M059J (cell line): Measurements from ENCODE around the genes FSHR, PSME4 and TSPYL6.

DNA sequence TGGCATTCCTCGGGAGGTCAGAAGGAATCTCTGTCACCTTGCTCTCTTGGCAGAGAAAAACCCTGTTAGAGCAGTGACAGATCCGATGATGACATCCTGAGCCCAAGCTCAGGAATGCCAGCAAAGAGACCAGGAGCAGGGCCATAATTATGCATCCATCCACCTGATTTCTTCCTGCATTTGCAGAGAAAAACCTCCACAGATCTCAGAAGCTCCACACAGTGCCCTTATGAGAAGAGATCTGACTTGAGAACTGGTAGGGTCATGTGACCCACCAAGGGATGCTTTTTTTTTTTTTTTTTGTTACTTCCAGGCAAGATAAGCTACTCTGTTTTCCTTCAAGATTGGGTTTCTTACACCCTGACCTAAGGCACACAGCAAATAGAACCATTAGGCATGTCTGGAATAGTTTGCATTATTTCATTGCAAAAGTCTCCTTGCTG, at the start of gene FSHR:
TSS of gene FSHR (minus strand) at position 243 of the 443 bp plus-strand sequence.
- RAMPAGE, long total RNA: no peak

GRCh38 chr2:49973795-49974380, 819.6 kb upstream of the FSHR start:
- RAMPAGE, long total RNA: no peak

DNA sequence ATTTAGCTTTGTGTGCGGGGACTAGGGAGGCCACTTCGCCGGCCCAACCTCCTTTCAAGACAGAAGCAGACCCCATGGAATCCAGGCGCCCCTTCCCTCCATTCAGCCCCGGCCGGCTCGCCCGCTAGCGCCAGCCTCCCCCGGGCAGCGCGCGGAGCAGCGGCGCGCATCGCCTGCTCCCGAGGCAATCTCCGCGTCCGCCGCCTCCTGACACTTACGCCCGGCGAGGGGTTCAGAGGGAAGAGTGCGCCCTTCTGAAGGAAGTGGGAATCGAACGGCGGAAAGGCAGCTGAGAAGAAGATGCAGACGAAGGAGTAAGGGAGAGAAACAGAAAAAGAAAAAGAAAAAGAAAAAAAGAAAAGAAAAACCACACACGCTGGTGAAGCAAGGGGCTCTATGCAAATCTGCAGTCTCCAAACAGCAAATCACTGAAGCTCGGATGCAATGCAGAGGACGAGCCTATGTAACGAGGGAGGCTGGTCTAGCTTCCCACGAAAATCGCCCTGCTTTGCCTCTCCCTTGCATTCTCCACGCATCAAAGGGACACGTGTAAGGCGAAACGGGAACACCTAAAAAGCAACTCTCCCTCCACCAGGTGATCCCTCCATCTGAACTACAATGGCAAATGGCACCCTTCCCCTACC, 684.4 kb downstream of the NRXN1 start:
- RAMPAGE, long total RNA: no peak

DNA sequence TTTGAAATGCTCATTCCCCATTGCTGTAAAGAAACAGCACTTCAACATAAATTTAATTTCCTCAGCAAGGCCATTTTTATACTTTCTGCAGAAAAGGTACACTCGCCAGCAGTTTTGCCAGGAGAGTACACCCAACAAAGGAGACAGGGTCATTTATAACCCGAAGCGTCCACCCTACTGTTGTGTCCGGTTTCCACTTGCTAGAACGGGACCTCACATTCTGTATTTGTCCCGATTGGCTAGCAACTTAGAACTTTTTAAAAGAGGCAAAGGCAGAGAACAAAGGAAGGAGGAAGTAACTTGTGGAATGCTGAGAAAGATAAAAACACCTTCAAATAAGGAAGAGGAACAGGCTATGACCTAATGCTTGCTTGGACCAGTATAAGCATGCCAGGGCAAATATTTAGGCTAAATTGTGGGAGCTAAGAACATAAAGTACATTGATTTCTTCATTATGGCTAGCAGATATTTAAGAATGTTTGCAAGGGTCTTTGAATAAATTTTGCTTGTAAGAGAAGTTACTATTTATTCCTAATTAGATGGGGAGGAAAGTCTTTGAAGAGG, 9.0 kb downstream of the PSME4 start:
- RAMPAGE, long total RNA: no peak

DNA sequence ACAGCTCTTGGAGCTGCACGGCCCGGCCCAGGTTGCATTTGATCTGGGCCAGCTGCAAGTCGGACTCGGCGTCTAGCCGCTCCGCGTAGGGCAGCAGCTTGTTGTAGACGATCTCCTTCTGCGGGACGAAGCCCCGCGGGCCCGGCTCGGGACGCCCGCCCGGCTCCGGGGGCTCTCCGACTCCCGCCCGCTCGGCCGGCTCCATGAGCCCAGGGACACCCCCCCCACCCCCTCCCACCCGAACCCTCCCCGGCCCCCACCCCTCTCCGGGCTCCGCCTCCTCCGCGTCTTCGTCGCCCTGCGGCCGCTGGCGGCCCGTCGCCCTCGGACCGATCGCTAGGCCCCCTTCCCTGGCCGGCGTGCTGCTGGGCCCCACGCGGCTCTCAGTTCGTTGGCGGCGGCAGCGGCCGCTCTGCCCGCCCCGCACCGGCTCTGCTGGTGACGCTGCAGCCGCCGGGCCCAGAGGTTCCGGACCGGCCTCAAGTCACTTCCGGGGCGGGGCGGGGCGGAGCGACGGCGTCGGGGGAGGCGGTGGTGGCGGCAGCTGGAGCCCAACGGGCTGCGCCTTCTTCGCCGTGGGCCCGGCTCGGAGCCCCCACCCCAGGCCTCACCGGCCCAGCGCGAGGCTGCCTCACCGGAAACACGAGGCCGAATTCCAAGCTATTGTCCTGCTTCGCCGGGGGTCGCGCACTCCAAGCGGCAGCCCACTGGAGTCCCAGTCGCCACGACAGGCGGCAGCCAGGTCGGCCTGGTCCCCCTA, at the start of gene PSME4:
TSS of gene PSME4 (minus strand) at position 414 of the 760 bp plus-strand sequence.
- RAMPAGE, long total RNA: no peak

- RAMPAGE, long total RNA: no peak
Observed at GRCh38 chr2:54000603-54000984, 29.7 kb downstream of the ACYP2 start.

- RAMPAGE, long total RNA: no peak
Observed at GRCh38 chr2:54099827-54100133, 128.9 kb downstream of the ACYP2 start.

- RAMPAGE, long total RNA: no peak
Observed at GRCh38 chr2:54256016-54256386, at the start of gene TSPYL6. Gene TSPYL6 (minus strand): TSS chr2:54256229.

- RAMPAGE, long total RNA: no peak
Observed at GRCh38 chr2:54313077-54313649, 17.5 kb upstream of the C2orf73 start.

GRCh38 chr2:54359929-54360571, 29.4 kb downstream of the C2orf73 start:
- RAMPAGE, long total RNA: no peak

DNA sequence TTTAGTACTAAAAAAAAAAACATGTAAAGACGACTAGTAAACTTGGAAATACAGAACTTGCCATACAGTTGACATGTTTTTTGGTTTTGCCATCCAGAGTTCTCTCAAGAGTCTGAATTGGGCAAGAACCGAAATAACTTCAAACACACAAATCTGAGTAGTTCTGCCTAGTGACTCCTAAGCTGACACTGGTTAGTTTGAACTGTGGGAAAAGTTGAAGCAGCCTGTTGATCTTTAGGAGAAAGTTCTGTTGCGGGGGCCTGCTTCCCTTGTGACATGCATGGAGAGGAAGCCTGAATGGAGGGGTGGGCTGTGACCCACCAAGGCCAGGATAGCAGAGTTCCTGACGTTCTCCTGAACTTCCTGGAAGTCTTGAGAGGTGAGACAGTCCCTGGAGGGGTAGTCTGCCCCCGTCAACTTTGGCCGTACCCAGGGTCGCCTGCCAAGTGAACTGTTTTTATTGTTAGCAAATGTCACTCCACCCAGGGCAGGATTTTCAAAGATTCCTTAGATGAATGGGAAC, 39.8 kb downstream of the C2orf73 start:
- RAMPAGE, long total RNA: no peak

DNA sequence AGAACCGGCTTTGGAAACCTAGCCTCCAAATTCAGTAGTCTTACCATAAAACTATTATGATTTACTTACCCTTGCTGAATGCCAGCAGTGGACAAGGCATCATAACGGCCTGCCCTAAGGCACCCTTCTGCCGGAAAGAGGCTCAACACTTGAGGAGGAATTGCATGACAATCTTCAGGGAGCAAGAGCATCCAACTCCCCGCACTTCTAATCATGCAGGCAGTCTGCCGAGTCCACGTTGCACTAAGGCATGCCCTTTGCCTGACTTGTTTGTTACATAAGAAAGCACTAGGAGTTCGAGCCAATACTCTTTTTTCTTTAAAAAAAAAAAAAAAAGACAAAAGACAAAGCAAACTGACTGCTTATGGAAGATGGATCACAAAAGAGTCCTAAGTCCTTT, 17.9 kb upstream of the SPTBN1 start:
- RAMPAGE, long total RNA: no peak

- RAMPAGE, long total RNA: no peak
Observed at GRCh38 chr2:54455009-54455557, 1.0 kb upstream of the SPTBN1 start.

GRCh38 chr2:54559358-54560110, 103.4 kb downstream of the SPTBN1 start:
- RAMPAGE, long total RNA: no peak

DNA sequence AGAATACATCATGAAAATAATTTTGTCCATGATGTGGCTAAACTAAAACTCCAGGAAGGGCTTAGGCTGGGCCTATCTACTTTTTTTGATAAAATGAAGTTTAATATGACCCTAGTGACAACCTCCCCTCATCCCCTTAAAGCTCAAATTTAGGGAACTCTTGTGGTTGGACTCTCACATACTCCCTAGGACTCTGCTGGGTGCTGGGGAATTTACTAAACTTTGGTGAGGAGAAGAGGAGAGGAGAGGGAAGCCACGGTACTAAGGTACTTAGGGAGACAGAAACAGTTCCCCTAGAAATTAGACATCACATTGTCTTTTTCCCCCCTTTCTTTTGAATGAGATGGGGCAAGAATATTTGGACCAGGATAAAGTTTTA, 115.8 kb downstream of the SPTBN1 start:
- RAMPAGE, long total RNA: no peak

DNA sequence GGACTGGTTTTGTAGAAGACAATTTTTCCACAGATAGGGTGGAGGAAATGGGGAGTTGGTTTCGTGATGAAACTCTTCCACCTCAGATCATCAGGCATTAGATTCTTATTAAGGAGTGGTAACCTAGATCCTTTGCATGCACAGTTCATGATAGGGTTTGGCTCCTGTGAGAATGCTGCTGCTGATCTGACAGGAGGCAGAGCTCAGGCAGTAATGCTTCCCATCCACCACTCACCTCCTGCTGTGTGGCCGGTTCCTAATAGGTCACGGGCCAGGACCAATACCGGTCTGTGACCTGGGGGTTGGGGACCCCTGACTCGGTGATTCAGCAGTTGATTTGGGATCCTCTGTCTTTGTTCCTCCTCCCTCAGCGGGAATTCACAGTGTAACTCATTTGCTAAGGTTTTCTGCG, 117.1 kb downstream of the SPTBN1 start:
- RAMPAGE, long total RNA: no peak

DNA sequence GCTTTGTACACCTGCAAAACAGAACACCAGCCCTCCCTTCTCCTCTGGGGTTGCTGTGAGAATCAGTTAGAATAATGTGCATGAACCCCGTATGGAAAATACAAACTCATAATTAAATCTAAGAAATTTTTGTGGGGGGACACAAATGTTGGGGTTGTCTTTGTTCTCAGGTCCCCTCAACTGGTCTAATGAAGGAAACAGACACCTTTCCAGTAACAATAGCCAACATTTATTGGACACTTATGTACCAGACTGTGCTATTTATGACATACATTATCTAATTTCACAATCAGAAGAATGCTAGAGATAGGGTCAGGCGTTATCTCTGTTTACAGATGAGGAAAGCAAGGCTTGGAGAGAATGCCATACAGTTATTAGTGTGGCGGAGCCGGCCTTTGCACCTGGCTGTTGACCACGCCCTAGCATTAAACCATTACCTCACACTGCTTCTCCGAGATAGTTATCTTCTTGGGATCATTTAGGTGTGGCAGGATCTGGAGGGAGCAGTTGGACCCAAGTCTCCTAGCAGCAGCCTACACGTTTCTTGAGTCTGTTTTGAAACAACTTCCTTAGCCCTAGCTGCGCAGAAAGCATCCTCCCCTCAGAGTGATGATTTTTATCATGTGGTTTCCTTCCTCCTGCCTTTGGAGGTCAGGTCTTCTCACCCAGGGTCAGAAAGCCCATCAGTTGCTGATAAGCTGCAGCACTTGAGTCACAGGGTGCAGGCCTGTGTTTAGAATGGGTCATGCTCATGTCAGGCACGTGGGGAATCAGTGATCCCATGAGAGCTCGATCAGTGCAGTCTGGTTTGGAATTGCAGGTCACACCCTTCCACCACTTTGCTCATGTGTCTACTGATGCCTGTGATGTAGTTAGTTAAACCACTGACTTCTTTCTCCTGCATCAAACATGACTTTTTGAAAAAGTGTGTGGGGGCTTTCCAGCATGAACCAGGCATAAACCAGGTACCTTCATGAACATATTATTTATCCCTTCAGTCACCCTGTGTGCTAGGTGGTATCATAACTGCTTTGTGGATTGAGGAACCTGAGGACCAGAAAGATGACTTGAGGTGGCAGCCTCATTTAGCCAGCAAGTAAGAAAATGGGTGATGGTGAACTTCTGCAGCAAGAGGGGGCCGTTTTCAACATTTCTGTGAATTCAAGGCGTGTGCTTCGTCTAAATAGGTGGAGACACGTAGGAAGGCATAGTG, 118.2 kb downstream of the SPTBN1 start:
- RAMPAGE, long total RNA: no peak

GRCh38 chr2:54584755-54585061, 128.6 kb downstream of the SPTBN1 start:
- RAMPAGE, long total RNA: no peak

DNA sequence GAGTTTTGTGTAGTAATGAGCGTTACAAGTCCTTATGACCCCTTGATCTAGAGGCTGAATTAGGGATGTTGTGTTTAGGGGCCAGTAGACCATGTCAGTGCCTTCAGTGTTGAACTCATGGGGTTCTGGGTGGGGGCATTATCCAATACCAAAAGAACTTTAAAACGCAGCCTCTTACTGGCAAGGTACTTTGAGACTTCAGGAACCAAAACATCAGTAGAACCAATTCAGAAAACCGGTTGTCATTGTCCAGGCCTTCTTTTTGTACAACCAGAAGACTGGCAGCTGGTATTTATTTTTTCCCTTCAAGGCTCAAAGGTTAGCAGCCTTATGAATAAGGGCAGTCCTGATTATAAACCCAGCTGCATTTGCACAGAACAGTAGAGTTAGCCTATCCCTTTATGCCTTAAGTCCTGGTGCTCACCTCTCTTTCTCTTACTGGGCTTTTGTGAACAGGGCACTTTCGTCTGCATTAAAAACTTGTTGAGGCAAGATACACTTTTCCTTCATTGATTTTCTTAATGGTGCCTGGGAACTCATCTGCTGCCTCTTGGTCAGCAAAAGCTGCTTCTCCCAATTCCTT, 113.8 kb upstream of the EML6 start:
- RAMPAGE, long total RNA: no peak

DNA sequence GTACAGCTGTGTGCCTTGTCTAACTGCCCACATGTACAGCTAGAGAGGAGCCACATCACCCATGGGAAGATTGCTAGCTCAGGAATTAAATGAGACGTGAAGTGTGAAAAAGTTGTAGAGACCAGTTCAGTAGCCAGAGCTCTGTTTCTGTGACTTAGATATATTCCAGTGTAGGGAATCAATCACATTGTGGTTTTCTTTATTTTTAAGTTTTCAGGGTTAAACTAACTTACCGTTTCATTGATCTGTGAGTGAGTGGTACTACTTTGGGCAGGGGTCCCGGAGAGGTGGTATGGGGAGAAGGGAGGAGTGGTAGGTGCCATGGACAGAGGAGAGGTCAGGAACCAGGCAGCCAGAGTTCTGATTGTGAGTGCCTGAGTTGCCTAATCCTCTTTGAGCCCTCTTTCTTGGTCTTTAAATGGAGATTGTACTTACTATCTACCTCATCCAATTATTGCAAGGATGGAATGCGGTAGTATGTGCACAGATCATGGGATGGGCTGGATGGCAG, 97.1 kb upstream of the EML6 start:
- RAMPAGE, long total RNA: no peak